Skeletal muscle tissue (tissue), 7 donors: ENCODE results near the gene PFKFB3.

GRCh38 chr10:5756914-5757789 lies 56.1 kb downstream of the GDI2 start:
- PRO-cap, 3 experiments, result no peak in any of the 3 experiments
- RAMPAGE, long total RNA, result no peak
- RRBS, 2 experiments, result no CpG with 5 or more reads among the region's 11 CpGs

GRCh38 chr10:5766410-5766972 lies 46.7 kb downstream of the GDI2 start:
- PRO-cap, 3 experiments, result no peak in any of the 3 experiments
- RAMPAGE, long total RNA, result no peak
- RRBS, 2 experiments, result no CpG with 5 or more reads among the region's 5 CpGs

GRCh38 chr10:5774359-5775064 lies 38.7 kb downstream of the GDI2 start:
- PRO-cap, 3 experiments, result no peak in any of the 3 experiments
- RAMPAGE, long total RNA, result no peak
- RRBS, 2 experiments, result no CpG with 5 or more reads among the region's 19 CpGs

DNA sequence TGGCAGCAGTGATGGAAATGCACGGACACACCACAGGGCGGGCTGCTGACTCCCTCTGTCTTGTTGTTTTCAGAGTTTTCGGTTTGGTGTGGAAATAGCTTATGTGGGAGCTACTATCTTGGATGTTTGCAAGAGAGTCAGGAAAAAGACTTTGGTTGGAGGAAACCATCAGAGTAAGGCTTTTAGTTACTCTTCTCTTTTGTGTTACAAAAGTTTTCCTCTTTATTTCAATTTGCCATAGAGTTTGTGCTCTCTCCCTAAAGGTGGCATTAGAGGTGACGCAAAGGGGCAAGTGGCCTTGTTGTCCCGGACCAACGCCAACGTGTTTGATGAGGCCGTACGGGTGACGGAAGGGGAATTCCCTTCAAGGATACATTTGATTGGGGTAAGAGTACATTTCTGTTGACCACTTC lies 31.1 kb downstream of the FBH1 start:
- PRO-cap, 3 experiments, result no peak in any of the 3 experiments
- RAMPAGE, long total RNA, result no peak
- RRBS, 2 experiments, result no CpG with 5 or more reads among the region's 10 CpGs

DNA sequence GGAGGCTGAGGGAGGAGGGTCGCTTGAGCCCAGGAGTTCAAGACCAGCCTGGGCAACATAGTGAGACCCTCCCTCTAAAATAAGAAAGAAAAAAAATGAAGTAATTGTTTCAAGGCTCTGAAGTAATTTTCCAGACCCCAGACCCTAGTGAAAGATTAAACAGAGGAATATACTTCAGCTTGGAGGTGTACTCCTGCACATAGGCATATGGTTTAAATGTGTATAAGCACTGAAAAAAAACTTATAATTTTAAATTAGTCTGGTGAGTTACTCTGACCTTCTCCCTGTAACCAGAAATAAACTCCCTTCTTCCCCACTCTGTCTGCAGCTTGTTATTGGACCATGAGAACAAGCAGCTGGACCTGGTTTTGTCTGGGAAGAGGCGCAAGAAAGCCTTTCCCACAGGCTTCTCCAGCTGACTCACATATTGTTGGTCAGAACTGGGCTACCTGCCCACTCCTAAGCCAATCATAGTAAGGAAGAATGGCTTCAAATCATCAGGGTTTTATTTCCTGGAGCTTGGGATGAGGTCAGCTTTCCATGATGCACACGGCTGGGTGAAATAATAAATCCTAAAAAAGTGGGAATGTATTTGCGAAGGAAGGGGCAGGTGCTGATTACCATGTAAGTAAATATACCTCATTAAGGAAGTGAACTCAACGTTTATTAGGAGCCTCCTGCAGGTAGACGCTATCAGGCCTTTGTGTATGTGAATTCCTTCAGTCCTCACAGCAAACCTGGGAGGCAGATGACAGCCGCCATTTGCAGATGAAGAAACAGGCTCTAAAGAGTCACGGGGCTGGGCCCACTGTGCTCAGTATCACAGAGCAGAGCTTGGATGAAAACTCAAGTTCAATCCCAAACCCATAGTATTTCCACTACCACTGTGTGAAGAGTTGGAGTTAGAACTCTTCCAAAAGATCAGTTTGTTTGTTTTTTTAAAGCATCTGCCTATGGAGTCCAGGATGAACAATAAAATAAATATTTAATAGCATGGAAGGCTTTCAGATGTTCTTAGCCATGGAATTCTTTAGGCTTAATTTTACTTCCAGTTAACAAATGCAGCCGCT lies 32.9 kb downstream of the IL15RA start:
- PRO-cap, 3 experiments, result peak in 3 of 3 experiments; most common plus-strand start position 522 of the sequence (in 2); most common minus-strand start position 344 of the sequence (in 3)
- RAMPAGE, long total RNA, result no peak
- RRBS, 2 experiments, result no CpG with 5 or more reads among the region's 9 CpGs

- PRO-cap, 3 experiments, result no peak in any of the 3 experiments
- RAMPAGE, long total RNA, result no peak
- RRBS, 2 experiments, result no CpG with 5 or more reads among the region's 4 CpGs
Observed at GRCh38 chr10:6037972-6038691, 24.0 kb downstream of the IL2RA start.

DNA sequence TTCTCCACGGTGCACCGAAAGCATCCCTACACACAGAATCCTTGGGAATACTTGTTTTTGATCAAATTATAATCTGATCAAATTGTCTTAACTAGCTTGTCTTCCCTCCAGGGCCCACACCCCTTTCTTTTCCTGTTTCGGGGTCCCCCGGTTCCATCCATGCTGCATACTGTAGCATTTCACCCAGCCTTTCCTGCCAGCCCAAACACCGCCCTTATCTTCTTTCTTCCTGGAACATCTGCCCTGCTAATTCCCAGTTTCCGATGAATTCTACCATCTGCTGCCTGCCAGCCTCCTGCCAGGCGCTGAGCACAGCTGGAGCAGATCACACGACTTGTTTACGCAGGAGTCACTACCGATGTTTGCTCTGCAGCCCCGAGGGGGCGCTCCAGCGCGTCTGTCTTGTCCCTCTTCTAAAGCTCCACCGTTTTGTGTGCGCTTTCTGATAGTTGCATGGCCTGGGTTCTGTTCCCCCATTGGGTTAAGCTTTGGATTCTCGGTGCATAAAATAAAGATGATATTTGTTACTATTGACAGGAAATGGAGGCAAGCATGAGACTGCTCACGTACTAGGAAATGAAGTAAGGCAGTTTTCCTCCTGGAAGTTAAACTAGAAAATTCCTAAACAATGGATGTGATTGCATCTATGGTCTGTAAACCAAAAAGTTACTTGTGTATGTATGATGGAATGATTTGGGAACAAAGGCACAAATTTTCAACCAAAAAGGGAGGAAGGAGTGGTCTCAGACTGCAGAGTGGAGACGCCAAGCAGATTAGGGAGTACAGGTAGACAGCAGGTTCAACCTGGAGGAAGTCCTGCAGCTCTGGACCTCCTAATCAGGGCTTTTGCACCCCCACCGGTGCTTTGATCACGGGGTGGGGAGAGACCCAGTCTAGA lies 2.4 kb upstream of the RBM17 start:
- PRO-cap, 3 experiments, result no peak in any of the 3 experiments
- RAMPAGE, long total RNA, result no peak
- RRBS, 2 experiments, result no CpG with 5 or more reads among the region's 21 CpGs

DNA sequence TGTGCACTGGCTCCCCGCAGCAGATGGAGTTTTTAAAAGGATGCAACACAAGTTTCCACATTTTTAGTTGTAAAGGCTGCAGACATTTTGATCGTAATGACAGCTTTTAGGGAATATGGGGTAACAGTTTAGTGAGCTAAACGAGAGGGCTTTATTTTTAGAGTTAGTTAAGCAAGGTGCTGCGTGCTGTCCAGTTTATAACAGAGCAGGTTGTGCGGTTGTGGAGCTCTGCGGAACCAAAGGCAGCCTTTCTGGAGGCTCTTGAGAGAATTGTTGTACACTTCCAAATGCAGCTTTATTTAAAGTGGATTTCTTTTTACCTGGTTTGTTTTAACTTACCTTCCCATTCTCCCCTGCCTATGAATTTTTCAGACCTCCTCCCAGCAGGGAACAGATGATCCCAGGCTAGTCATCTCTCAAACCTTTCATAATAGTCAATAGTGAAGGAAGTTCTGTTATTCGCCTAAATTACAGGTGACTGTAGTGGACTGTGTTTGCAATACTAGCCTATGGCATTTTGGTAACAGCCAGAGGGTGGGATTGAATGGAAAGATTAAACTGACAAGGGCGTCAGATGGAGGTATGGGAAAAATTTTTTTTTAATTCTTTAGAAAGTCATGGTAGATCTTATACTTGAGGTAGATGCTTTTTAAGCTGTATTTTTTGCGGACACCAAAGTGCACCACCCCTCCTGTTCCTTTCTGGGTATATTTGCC lies 1.6 kb downstream of the RBM17 start:
- PRO-cap, 3 experiments, result no peak in any of the 3 experiments
- RAMPAGE, long total RNA, result no peak
- RRBS, 2 experiments, result no CpG with 5 or more reads among the region's 9 CpGs

DNA sequence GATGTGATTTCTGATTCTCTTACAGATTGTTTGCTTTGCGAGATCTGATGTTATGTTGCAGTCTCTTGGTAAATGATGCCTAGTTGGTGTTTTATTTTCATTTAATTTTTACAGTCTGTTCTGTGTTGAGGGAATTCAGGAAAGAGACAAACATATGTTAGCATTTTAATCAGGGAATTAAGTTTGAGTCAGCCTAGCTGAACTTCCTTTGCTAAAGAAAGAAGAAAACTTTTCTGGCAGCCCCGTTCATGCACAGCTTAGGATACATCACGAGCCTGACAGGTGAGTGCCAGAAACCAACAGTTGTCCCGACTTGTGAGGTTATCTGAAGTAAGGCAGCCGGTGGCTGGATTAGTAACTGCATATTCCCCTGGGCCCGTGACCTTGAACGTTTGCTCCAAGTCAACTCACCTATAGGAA lies 24.0 kb downstream of the RBM17 start:
- PRO-cap, 3 experiments, result no peak in any of the 3 experiments
- RAMPAGE, long total RNA, result no peak
- RRBS, 2 experiments, result no CpG with 5 or more reads among the region's 7 CpGs

GRCh38 chr10:6143500-6143928 lies 54.7 kb downstream of the RBM17 start:
- PRO-cap, 3 experiments, result no peak in any of the 3 experiments
- RAMPAGE, long total RNA, result no peak
- RRBS, 2 experiments, result 68 to 82% methylated on average over 5 of the region's 11 CpGs

DNA sequence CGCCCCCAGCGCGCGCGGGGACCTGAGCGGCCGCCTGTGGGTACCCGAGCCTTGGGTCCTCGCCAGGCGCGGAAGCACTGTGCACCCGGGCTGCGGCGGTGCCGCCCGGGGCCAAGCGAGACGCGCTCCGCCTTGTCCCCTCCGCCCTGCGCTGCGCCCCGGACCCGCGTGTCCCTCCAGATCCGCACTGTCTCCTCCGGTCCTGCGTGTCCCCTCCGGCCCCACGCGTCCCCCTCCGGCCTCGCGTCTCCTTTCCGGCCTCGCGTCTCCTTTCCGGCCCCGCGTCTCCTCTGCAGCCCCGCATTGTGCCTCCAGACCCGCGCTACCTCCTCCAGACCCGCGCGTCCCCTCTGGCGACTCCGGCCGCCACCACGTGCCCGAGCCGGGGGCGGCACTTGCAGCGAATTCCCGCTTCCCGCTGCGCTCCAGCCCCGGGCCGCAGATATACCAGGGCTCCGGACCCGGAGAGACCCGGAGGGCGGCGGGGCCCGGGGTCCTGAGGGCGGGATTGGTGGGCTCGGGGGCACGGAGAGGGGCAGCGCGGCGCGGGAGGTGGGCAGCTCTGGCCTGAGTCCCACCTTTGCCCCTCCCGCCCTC lies 56.3 kb downstream of the RBM17 start:
- PRO-cap, 3 experiments, result peak in 3 of 3 experiments; most common plus-strand start position 314 of the sequence (in 1); most common minus-strand start position 370 of the sequence (in 3)
- RAMPAGE, long total RNA, result no peak
- RRBS, 2 experiments, result 2 to 3% methylated on average over 42 of the region's 74 CpGs

DNA sequence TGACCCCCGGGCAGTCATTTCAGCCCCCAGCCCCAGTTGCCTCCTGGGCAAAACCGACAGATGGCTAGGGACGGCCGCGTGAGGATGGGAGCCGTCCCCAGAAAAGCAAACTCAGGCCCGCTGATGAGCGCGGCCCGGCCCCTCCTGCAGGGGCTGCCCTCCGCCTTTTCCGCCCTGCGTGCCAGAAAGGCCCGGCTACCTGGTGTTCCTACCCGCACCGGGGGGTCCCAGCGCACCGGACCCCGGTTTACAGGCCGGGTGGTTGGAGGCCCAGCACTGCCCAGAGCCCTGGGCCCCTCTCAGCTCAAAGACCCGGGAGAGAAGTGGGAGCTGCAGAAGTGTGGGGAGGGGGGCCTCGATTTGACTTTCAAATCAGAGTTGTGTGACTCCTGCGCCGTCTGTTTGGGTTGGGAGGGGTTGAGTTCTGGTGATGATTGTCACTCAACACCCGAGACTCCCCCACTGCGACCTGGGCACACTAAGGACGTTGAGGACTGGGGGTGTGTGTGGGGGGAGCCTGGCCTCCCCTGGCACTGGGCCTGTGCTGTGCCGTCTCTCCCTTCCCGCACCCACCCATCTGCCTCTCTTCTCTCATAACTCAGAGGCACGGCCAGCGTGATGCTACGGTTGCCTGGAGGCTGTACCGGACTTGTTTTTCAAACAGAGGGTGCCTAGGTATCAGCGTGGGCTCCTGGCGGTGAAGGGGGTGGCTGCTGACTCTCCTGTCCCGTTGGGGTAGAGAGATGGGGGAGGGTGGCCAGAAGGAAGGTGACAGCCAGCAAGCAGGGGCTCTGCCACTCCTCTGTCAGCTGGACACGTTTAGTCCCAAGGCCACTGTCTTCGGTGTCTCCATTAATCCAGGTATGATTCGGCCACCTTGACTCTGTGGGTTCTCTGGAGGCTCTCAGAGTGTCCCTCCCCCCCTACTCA lies 56.8 kb upstream of the PFKFB3 start:
- PRO-cap, 3 experiments, result no peak in any of the 3 experiments
- RAMPAGE, long total RNA, result no peak
- RRBS, 2 experiments, result 11 to 13% methylated on average over 11 of the region's 39 CpGs

DNA sequence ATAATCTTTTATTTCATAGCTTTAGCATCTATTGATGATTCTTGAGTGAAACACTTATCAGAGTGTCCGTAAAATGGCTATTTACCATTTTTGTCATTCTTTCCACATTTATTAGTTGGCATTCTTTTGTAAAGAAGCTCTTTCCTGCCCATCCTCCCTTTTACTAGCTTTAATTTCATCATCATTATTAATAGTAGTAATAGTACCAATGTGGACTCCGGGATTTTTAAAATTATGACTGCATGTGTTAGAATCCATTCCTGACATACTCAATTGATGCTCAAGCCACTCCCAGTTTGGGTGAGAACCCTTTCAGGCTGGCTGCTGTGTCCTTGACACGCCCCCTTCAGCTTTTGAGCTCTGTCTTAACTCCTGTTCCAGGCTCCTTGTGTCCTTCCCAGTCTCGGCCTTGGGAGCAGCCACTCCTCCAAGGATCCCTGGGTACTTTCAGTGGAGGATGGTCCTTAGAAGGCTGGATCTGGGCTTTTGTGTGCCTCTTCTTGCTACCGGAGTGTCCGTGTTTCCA lies 40.3 kb upstream of the PFKFB3 start:
- PRO-cap, 3 experiments, result peak in 2 of 3 experiments; most common plus-strand start position 394 of the sequence (in 2)
- RAMPAGE, long total RNA, result no peak
- RRBS, 2 experiments, result no CpG with 5 or more reads among the region's 6 CpGs

- PRO-cap, 3 experiments, result peak in 3 of 3 experiments; most common plus-strand start chr10:6202932 (in 3); most common minus-strand start chr10:6202789 (in 2)
- RAMPAGE, long total RNA, result no peak
- RRBS, 2 experiments, result 2% methylated on average over 70 to 74 of the region's 104 CpGs
Observed at GRCh38 chr10:6202559-6203465, at the start of gene PFKFB3. Gene PFKFB3 (plus strand): TSS chr10:6202932.

- PRO-cap, 3 experiments, result no peak in any of the 3 experiments
- RAMPAGE, long total RNA, result no peak
- RRBS, 2 experiments, result no CpG with 5 or more reads among the region's 21 CpGs
Observed at GRCh38 chr10:6221262-6221666, 18.5 kb downstream of the PFKFB3 start.

DNA sequence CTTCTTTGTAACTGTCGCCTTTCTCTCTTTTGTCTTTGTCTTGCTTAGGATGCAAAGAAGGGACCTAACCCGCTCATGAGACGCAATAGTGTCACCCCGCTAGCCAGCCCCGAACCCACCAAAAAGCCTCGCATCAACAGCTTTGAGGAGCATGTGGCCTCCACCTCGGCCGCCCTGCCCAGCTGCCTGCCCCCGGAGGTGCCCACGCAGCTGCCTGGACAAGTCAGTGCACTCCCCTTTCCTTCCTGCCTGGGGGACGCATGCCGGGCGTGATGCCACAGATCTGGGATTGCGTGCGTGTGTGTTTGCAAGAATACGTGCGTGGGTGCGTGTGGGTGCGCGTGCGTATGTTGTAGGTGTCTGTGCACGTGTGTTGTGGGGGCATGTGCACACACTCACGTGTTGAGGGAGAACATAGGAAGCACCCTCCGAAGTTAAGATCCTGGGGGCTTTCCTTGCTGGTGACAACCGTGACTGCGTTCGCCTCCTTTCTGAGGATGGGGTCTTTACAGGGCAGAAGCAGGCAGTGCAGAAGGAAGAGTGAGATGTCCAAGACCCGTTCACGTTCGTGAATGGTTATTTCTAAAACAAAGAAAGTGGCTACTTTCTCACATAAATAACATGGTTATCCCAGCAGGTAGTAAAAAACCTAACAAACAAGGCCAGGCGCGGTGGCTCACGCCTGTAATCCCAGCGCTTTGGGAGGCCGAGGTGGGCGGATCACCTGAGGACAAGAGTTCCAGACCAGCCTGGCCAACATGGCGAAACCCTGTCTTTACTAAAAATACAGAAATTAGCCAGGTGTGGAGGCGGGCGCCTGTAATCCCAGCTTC lies 23.6 kb downstream of the PFKFB3 start:
- PRO-cap, 3 experiments, result no peak in any of the 3 experiments
- RAMPAGE, long total RNA, result no peak
- RRBS, 2 experiments, result 74 to 83% methylated on average over 4 of the region's 39 CpGs

DNA sequence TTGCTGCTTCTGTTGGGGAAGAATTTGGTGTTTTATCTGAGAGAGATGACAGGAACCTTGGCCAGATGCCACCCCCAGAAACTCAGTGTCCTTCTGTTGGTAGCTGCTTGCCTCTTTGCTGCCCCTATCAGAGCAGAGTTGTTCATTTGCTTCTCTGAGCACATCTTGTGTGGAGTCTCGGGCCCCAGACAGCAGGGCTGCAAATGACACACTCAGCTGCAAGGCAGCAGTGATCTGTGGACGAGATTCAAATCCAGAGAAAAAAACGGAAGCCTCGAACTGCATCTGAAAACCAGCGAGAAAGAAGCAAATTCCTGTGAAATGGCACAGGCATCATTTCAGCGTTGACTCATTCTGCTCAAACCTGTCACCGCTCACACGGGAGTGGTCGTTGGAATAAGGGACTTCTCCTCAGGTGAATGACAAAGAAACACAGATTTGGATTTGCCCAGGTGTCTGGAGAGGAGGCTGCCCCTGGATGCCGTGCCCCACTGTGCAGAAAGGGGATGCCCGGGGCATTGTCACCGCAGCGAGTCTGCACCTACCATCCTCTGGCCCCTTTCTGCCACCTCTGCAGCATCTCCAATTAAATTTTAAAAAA lies 144.7 kb downstream of the PFKFB3 start:
- PRO-cap, 3 experiments, result no peak in any of the 3 experiments
- RAMPAGE, long total RNA, result no peak
- RRBS, 2 experiments, result no CpG with 5 or more reads among the region's 13 CpGs

DNA sequence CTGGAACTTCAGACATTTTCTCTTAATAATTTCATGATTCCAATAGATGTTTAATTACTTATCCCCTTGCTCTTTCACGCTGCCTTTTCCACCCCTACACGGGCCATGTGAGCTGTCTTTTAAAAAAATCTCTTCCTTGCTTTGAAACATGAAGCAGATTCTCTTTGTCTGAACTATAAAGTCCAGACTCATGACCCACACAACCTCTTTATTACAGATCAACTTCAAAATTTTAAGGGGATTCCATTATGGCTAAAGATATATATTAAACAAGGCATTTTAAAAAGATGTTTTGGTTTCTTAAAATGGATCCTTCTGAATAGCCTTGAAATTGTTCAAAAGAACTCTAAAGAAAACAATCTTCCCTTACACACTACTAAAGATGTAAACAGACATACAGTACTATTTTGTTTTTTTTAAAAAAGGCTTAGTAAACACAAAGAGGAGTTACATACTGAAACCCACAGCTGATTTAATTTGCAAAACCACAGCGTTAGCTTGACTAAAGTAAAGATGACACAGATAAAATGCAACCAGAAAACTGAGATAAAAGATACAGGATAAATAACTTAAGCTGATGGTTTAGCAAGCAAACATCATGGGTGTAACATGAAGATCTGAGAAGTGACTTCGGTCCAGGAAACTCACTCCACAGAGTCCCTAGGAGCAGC lies 22.0 kb downstream of the PRKCQ start:
- PRO-cap, 3 experiments, result no peak in any of the 3 experiments
- RAMPAGE, long total RNA, result no peak
- RRBS, 2 experiments, result no CpG with 5 or more reads among the region's 4 CpGs

GRCh38 chr10:6721306-6721893 lies 141.3 kb upstream of the PRKCQ start:
- PRO-cap, 3 experiments, result peak in 1 of 3 experiments; most common plus-strand start chr10:6721742 (in 1); most common minus-strand start chr10:6721584 (in 1)
- RAMPAGE, long total RNA, result no peak
- RRBS, 2 experiments, result 7 to 12% methylated on average over 5 of the region's 7 CpGs

DNA sequence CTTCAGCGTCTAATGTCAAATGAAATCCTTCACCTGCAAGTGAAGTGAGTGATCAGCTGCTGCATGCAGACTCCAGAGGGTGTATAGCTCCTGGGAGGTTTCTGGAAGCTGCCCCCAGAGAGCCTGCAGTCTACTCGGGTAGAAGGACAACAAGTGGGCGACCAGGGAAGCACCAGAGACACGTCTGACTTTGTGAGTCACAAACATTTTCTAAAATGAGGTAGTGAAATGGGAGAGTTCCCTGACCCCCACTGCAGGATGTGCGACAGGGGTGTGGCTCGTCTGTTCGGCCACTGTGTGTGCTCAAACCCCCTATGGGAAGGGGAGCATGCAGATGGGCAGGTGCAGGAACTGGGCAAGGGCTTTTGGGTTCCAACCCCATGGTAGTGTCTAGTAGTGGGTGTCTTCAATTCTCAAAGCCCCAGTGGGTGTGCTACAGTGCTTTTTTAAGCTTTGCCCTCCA lies 177.1 kb upstream of the PRKCQ start:
- PRO-cap, 3 experiments, result no peak in any of the 3 experiments
- RAMPAGE, long total RNA, result no peak
- RRBS, 2 experiments, result no CpG with 5 or more reads among the region's 7 CpGs